Tibial artery (tissue), 1 donor: ENCODE results near the genes PPY and ATXN7L3.

- PRO-cap, result no peak
These were observed 1.3 kb downstream of the ETV4 start for GRCh38 chr17:43544910-43545200.

DNA sequence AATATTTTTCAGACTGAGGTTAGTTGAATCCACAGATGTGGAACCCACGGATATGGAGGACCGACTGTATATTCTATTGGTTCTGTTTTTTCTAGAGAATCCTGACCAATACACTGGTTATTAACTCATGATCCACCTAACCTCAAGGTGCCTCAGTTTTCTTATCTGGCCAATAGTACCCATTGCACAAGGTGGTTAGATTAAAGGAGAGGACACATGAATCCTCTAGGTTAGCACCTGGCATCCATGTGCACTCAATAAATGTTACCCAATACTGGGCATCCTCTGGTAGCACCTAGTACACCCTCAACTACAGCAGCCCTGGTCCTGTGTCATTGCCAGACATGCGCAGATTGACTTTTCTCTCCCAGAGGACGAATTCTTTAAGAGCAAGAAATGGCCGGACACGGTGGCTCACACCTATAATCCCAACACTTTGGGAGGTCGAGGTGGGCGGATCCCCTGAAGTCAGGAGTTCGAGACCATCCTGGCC lies 7.4 kb downstream of the DUSP3 start:
- PRO-cap, result no peak

GRCh38 chr17:43816356-43817122 lies 16.4 kb downstream of the MPP3 start:
- PRO-cap, result no peak

DNA sequence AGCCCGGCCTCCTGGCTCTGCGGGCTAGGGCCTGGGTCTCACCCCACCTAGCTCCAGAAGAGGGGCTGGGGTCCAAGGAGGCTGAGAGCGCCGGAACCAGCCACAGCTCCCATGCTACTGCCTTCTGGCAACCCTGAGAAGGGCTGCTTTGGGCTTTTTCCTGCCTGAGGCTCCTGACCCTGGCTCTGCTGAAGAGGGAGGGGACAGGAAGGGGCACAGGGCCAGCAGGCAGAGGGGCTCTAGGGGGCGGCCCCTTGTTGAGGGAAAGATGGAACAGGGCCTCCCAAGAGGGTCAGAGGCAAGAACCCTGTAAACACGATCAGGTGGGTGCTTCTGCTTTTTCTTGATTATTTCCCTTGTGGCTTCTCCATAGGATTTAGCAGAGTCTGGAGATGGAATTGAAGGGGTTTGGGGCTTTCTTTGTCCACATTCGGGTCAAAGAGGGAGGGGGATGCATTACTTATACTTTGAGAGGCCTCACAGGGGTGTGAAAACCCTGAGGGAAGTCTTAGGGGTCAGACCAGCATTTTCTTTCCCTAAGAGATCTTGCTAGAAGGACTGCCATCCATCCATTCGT lies 11.4 kb downstream of the CD300LG start:
- PRO-cap, result no peak

GRCh38 chr17:43942432-43942764 lies at the start of gene PPY:
TSS of gene PPY (minus strand) at chr17:43942476.
- PRO-cap, result no peak

DNA sequence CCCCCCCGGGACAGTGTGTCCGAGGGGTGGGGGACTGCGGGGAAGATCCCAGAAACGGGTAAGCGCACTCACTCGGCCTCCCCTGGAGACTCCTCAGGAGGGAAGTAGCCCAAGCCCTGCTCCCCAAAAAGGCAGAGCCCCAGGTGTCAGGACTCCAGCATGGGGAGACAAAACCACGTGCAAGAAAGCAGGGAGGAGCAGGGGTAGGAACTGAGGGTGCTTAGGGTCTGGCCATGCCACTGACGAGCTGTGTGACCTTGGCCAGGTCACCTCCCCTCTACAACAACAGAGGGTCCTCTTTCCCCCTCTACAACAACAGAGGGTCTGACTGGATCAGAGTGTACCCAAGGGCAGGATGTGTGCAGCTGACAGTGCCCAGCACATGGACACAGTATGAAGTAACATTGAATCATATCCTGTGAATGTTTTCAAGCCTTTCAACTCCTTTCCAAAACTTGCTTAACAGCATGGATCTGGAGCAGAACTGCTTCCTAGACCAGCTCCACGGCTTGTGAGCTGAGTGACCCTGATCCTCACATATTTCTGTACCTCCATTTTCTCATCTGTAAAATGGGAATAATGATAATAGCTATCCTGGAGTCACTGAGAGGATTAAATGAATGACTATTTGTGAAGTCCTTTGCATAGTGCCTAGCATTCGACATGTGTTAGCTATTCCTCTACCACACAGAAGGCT lies 2.1 kb upstream of the NAGS start:
- PRO-cap, result no peak

DNA sequence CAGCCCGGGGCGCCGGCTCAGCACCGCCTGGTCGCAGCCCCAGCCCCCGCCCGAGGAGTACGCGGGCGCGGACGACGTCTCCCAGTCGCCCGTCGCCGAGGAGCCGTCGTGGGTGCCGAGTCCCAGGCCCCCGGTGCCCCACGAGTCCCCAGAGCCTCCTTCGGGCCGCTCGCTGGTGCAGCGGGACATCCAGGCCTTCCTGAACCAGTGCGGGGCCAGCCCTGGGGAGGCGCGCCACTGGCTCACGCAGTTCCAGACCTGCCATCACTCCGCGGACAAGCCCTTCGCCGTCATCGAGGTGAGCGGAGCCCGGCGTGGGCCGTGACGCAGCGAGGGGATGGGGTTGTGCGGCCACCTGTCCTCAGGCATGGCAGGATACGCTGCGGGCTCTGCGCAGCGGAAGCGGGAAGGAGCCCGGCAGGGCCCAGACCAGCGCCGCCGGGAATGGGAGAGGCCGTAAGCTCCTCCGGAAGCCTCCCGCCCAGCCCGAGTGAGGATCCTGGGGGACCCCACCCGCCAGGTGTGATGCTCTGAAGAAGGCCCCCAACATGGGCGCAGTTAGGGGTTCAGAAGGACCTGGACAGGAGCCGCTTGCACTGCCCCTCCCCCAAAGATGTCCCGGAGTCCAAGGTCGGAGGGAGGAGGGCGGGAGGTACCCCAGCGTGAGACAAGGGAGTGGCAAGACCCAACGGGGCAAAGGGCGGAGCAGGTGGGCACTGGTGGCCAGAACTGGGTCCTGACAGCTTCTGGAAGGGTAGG lies 549 bp downstream of the NAGS start:
- PRO-cap, result no peak

GRCh38 chr17:44006263-44006948 lies 2.0 kb downstream of the NAGS start:
- PRO-cap, result bidirectional peak, plus-strand start at chr17:44006754, minus-strand start at chr17:44006601; bidirectional peak, plus-strand start at chr17:44007085, minus-strand start at chr17:44006922

DNA sequence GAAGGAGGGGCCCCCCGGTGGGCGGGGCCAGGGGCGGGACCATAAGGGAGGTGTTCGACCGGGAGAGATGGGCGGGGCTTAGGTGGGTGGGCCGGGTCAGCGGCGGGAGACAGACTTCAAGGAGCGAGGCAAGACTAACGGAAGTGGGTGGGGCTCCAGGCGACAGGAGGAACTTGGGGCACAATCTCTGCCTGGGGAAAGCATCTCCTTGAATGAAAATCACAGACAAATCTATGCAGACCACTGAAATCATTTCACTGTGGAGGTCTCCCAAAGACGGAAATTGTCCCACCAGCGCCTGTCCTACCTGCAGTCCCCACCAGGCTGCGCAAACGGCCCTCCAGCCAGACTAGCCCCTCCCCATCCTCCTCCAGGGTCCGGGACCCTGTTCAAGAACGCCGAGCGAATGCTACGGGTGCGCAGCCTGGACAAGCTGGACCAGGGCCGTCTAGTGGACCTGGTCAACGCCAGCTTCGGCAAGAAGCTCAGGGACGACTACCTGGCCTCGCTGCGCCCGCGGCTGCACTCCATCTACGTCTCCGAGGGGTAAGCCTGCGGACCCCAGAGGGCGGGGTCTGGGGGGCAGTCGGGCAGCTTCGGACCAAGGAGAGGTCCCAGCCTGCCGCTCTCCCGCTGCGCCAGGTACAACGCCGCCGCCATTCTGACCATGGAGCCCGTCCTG lies 2.7 kb downstream of the NAGS start:
- PRO-cap, result bidirectional peak, plus-strand start at position 137 of the sequence, minus-strand start outside the sequence

- PRO-cap, result bidirectional peak, plus-strand start at chr17:44199820, minus-strand start at chr17:44199865; unidirectional peak, minus-strand start at chr17:44199922; bidirectional peak, plus-strand start at chr17:44200352, minus-strand start at chr17:44200085
These were observed at the start of gene ATXN7L3 for GRCh38 chr17:44199649-44200240. TSS of gene ATXN7L3 (minus strand) at chr17:44199884.

DNA sequence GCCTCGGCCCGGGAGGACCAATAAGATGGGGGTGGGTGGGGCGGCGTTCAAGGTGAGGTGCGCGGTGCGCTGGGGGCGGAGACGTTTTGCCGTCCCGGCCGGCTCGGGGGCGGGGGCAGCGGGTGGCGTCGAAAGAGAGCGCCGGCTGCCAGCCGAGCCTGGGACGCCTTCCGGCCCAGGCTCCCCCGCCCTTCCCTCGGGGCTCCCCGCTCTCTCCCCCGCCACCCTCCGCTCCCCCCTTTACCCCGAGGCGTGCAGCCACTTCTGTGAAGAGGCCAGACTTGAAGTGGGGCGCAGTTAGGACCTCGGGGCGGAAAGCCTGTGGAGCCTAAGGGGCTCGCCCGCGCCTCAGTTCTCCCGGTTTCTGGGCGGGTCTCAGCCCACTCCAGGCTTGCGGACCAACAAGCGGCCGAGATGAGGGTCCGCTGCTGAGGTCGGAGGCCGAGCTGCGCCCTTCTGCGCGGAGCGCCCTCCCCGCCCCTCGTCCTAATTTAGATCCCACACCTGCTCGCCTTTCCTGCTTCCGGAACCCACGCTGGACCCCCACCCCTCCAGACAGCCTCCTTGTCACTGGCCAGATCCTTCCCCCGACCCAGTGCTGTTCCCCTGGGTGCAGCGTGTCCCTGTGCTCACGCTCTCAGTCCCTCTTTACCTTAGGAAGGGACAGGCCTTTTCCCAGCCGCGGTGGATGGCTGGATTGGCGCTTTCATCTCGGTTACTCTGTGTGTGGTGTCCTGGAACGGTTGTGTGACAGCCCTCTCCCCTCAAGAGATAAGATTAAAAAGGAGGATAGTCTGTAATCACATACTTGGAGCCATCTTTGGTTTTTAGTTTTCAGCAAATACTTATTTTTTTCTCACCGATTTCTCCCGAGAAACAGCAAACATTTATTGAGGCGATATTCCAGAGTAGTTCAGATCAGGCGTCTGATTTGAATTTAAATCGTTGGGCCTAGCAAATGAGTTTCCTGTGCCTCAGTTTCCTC lies 849 bp upstream of the ATXN7L3 start:
- PRO-cap, result bidirectional peak, plus-strand start at position 112 of the sequence, minus-strand start outside the sequence

DNA sequence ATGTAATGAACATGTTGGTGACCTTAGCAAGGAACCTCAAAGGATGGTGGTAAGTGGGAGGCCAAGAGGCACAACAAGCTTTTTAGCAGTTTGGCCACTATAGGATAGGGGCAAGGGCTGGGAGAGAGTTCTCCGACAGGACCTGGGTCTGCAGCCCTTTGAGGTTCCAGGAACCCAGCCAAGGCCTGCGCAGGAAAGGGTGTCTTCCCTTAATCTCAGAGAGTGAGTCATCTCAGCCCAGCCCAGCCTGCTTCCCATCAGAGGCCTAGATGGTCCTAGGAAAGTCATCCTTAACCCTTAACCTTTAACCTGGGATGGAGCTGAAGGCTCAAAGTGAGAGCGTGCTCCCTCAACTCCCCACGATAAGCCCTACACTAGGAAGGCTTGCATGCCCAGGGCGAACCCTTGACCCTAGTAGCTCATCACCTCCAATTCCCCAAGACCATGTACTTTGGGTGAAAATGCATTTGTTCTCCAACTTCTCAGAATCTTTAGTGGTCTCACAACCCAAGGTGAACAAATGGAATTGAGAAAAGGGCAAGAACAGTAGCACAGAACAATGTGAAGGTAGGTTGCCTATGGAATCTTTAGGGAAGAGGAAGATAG lies 4.7 kb upstream of the ATXN7L3 start:
- PRO-cap, result no peak

DNA sequence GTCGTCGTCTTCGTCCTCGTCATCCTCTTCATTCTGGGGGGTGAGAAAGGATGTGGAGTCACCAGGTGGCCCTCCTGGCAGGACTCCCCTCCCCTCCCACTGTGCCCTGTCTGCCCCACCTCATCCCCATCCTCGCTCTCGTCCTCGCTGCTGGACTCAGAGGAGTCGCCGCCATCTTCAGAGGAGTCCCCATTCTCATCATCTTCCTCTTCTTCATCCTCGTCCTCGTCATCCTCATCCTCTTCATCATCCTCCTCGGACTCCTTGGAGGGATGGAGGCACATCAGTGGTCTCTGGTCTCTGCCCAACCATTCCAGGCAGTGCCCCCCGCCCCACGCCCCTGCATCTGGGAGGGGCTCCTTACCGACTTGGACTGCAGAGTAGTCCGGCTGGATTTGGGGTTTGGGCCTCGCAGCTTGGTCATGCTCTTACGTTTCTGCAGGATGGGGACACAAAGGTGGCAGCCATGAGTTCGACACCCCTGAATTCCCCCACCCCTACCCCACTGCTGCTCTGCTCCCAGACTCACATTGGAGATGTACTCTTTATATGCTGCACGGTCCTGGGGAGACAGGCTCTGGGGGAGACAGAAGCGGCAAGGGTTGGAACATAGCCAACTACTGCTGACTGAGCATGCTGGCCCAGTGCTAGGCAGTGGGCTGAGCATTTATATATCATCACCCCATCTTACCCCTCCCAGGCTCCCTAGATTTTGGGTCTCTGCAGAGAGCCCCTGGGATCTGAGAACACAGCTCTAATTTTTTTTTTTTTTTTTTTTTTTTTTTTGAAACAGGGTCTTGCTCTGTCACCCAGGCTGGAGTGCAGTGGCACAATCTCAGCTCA lies 7.9 kb upstream of the ATXN7L3 start:
- PRO-cap, result no peak

DNA sequence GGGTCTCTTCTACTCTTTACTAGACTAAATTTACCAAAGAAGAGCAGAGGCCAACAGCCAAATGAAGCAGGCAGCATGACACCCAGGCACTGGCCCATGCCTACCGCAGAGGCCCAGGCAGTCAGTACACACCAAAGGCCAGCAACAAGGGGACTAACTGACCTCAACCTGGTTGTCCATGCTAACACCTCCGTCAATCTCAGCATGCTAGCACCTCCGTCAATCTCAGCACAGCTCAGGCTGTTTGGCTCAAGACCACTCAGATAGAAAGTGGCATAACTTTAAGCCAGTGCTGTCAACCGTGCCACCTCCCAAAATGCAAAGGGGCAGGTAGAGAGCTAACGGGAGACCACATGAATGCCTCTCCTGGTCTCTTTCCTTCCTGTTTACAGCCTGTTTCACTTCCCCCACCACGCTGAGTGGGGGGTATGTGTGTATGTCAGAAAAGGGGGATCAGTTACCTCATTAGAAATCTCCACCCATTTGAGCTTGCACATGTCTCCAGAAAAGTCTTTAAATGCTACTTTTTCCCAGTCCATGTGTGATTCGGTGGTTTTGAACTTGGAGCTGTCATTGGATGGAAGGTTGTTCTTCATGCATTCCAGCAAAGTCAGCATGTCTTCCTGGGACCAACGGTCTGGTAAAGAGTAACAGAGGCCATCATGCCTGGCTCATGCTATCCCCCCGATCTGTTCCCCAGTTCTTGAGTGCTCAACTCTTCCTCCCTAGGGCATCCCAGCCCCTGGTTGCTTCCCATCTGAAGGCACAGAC lies 3.2 kb downstream of the UBTF start:
- PRO-cap, result no peak

DNA sequence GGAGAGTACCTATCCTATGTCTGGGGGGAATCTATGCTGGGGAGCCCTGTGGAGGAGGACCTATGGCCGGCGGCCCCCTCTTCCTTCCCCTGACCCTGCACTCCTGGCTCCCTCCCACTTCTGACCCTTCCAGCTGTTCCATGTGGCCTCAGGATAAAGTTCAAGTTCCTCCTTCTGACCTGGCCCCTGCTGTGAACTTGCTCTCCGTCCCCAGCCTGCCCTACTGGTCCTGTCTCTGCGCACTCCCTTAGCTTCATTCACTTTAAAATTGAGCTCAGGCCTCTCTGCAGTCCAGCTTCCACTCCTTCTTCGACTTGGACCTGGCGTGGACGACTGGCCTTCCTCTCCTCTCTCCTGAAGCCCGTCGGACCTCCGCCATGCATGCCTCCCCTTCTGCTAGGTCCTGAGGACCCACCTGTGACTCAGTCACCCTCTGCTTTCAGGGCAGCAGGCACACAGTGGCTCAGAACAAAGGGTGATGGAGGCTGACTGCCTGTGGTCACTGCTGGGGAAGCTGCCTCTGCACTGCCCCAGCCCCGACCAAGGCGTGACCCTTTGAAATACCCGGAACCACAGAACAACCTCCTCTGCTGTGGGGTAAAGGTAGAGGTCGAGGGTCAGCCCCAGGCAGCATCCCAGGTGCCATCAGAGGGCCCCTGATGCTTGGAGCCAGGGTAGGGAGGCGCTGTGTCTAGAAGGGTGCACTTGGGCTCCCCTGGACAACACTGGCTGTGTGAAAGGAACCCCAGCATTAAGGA lies 12.3 kb upstream of the SLC4A1 start:
- PRO-cap, result no peak

GRCh38 chr17:44314883-44315811 lies 6.7 kb downstream of the RUNDC3A start:
- PRO-cap, result no peak

DNA sequence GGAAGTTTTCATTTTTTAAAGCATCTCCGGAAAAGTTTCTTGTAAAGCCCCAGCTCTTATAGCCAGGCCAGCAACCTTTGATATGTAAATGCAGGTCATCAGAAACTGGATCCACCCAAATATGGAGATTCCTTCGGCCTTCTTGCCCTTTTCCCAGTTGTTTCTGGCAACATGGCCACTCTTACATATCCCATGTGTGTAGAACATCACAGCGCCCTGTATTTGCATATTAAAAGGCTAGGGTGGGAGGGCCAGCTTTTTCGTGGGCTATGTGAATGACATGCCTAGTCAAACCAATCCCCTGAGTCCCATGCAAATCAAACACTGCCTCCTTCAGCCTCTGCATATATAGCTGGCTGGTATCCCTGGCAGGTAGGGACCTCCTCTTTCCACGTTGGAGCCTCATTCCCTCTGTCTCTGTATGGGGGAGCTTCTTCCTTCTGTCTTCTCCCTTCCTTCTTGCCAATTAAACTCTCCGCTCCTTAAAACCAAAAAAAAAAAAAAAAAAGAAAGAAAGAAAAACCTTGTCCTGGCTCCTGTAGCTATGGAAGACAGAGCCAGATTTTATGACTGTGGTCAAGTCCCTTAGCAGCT lies 8.6 kb upstream of the GPATCH8 start:
- PRO-cap, result no peak

DNA sequence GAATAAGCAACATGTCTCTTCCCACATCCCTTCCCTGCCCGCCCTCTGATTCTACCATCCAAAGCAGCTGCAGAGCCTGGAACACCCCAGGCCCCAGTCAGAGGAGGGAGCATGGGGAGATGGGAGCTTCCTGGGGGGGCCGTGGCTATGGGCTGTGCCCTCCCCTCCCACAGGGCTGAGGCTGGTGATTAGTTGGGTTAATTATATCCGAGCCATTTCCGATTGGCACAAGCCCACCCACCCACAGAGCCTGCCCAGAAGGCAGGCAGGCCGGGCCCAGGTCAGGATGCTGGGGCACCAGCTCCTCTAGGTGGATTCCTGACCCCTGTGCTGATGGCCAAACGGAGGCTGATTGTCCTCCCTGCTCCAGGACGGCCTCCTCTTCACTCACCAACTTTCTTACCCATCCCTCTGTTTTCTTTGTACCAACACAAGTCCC lies 28.6 kb upstream of the MEIOC start:
- PRO-cap, result no peak

DNA sequence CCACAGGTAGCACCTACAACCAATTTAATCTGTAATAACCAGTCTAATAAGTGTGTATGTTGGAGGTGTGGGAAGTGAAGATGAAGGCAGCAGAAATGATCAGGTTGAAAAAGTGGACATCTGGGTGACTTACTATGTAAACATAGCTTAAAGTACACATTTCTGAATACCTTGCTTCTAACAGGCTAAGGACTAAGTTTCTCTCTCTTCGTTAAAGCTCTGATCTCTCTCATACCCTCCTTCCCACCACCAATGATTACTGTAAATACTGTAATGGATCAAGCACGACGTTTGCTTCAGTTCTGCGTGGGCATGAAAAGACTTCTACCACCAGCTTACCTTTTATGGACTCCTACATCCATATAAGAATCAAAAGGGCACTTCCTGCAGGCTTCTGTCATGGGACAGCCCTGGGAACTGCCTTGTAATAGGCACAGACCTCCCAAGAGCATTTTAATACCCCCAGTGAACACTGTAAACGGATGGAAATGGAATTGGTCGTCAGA lies 799 bp downstream of the CCDC43 start:
- PRO-cap, result no peak

- PRO-cap, result no peak
These were observed 1.3 kb upstream of the CCDC43 start for GRCh38 chr17:44690634-44691432.